BJ (cell line): ENCODE measurements around the genes FLT3 and POMP.

- CAGE, long polyA plus RNA = no peak
- RRBS = no CpG with 5 or more reads among the region's 12 CpGs
Measured at GRCh38 chr13:26465510-26466034, 91.9 kb upstream of the WASF3 start.

GRCh38 chr13:26950333-26951424 lies 190.1 kb upstream of the GPR12 start:
- CAGE, long polyA plus RNA = no peak
- RRBS = no CpG with 5 or more reads among the region's 32 CpGs

DNA sequence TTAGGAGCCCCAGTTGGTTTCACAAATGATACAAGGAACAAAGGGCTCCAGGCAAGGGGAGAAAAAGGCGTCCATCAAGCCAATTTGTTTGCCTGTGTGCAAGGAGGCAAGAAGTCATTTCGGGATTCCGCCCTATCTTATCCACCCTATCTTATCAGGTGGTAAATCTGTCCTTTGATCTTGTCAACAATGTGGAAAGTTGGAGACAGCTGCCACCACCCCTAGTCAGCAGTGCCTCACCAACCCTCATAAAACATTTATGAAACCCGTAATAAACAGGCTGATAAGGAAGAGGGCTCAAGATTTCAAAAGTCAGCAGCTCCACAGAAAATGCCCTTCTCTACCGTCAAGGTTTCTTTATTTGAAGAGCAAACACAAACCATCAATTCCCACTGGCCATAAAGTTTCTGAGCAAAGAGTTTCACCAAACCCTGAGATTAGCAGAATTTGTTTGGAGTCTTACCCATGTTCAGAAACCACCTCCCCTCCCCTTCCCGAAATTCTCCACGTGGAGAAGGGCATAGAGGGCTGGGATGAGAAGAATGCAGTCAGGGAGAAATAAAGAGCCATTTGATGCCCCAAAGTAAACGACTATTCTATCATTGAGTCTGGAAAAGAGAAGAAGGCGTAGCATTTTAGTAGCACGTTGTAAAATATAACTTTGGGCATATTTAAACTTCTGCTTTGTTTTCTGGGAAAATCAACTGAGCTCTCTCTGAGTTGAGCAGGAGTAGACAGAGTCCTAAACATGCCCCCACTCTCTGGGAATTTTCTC lies 196.1 kb upstream of the GPR12 start:
- CAGE, long polyA plus RNA = no peak
- RRBS = no CpG with 5 or more reads among the region's 10 CpGs

- CAGE, long polyA plus RNA = no peak
- RRBS = no CpG with 5 or more reads among the region's 5 CpGs
Measured at GRCh38 chr13:27264022-27264516, 6.6 kb upstream of the RASL11A start.

- CAGE, long polyA plus RNA = no peak
- RRBS = no CpG with 5 or more reads among the region's 10 CpGs
Measured at GRCh38 chr13:27296453-27296892, 25.8 kb downstream of the RASL11A start.

DNA sequence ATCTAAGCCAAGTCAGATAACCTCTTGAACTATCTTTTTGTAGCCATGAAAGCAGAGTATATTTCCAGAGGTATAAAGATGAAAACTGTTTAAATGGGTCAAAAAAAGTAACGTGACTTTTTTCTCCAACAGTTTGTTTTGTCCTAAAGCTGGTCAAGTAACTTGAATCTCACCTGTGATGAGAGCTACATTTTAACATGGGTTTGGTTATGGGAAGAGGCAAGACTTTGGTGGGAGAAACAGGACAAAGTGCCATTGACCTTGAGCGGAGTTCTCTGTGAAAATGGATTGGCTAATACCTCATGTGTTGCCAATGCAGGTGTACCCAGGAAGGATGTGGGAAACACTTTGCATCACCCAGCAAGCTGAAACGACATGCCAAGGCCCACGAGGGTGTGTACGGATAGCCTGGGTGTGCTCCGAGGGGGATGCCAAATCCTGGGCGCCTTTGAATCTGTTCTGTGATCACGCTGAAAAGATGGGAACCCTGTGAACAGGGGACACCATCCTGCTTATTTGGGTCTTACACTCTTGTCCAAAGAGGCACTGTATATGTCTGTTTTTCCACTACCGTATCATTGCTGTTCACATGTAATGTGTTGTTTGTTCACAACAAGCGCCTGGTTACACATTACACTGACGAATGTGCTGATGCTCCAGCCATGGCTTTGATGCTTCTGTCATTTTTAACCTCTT lies 8.1 kb downstream of the GTF3A start:
- CAGE, long polyA plus RNA = no peak
- RRBS = no CpG with 5 or more reads among the region's 11 CpGs

DNA sequence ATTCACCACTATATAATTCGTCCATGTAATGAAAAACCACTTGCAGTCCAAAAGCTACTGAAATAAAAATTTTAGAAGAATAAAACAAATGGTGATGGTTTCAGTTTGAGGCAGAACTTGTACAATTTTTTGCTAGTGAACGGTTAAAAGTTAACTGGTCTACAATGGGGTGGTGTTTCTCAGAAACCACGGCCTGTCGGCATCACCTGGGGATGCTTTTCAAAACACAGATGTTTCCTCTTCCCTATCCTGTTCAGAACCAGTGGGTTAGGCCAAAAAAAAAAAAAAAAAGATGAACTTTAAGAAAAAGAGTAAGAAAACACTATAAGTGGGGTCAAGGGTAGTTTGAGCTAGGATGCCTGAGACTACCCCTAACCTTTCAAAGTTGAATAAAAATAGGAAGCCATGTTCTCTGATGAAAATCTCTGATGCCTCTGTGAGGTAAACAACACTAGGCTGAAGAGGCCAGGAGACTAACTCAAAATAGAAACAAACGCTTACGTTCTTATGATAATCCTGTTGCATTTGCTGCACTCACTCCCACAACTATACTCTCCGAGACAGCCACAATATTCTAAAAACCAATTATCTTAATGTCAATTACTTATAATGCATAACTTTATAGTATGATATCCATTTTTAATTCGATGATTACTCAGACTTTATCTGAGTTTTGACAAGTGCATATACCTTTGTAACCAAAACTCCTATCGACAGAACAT lies 3.3 kb downstream of the MTIF3 start:
- CAGE, long polyA plus RNA = no peak
- RRBS = no CpG with 5 or more reads among the region's 9 CpGs

GRCh38 chr13:27594541-27595661 lies 25.4 kb downstream of the LNX2 start:
- CAGE, long polyA plus RNA = no peak
- RRBS = no CpG with 5 or more reads among the region's 8 CpGs

GRCh38 chr13:27917896-27918606 lies 1.7 kb upstream of the PDX1 start:
- CAGE, long polyA plus RNA = no peak
- RRBS = no CpG with 5 or more reads among the region's 37 CpGs

- CAGE, long polyA plus RNA = no peak
- RRBS = no CpG with 5 or more reads among the region's 2 CpGs
Measured at GRCh38 chr13:27957038-27957306, 12.1 kb downstream of the CDX2 start.

DNA sequence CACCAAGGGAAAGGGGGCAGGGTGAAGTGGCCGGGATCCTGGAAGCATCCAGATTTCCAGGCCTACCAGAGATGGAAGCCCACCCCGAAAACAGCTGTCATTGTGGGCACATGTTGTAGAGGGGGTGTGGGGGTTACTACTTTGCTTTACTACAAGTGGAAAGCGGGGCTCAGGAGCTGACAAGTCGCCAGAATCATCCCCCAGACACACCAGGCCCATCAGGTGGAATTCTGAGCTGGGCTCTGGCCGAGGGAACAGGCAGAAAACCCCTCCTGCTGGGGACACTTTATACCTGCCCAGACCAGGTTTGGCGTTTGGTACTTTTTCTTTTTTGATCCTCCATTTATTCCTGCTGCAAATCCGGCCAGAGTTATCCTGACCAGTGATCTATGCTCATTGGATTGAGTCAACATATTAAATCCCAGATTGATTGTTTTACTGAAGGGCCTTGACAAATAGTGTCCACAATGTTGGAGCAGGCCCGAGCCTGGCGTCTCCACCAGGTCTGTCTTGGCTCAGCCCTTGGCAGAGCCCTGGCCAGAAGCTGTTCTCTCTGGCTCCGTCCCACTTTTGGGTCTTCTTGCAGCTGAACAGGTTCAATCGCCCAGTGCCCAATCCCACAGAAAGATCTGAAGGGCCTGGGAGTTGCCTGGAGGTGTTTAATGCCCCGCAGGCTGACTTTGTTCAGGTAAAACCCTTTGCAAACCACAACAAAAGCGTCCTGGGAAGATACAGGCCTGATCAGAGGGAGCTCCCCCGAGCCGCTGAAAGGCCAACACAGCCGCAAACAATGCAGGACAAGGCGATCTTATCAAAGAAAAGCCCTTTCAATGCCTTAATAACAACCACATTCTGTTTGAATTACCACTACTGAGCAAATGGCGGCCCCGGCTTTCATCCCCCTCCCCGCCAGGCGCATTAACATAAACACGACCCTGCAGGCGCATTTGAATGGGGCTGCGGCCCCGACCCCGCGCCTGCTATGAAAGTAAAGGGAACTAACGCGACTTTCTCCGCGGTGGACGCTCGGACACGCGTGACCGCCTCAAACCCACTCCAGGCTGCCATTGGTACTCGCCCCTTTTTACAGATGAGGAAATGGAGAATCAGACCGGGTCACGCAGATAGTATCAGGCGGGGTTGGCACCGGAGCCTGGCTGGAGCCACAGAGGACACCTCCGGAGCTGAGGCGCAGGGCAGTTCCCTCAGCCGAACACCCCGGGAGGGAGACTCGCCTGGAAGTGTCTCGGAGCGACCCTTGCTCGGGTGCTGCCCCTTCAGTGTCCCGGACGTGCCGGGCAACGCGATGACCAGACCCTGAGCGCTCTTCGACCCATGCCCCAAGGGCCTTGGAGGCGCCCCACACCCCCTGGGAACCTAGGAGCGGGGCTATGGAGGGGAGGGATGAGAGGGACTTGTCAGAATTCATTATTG lies 3.3 kb downstream of the CDX2 start:
- CAGE, long polyA plus RNA = no peak
- RRBS = 6% methylated on average over 8 of the region's 58 CpGs

GRCh38 chr13:27975101-27975578 lies 6.0 kb upstream of the CDX2 start:
- CAGE, long polyA plus RNA = no peak
- RRBS = no CpG with 5 or more reads among the region's 16 CpGs

- CAGE, long polyA plus RNA = no peak
- RRBS = no CpG with 5 or more reads among the region's 10 CpGs
Measured at GRCh38 chr13:27976741-27977353, 7.7 kb upstream of the CDX2 start.

DNA sequence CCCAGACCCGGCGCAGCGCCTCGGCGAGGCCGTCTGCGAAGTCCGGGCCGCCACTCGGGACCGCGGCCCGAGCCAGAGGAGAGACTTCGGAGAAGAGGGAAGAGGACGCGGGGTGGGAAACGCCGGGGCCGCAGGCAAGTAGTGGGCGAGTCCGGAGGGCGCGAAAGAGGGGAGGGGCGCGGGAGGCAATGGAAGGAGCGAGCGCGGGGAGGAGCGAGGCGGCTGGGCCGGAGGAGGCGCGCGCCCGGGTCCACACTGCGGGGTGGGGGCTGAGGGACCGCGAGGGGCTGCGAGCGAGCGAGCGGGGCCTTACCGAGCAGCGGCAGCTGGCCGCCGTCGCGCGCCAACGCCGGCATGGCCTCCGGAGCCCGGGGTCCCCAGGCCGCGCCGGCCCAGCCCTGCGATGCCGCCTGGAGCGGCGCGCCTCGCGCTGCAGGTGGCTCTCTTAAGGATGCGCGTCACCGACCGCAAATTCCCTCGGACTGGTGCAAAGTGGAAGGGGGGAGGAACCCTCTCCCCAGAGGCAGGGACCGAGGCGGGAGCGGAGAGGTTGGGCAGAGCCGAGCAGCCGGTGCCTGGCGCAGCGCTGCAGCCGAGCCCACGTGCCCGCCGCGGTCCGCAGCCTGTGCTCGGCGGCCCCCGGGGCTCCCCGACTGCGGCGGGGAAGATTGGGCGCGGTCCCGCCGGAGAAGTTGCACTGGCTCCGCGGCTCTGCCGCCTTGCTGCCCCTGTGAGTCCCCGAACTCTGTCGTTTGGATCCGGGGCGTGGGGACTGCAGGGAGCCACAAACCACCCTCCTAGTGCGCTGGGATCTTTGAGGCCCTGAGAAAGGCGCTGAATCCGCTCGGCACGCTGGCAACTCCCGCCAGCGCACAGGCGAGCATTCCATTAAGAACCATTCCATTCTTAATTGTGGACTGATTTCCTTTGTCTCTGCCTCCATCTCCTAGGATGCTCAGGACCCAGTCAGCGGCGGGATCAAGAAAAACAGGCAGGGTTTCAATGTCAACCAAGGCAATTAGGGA lies at the start of gene FLT3:
Gene FLT3, minus strand, starts transcription at position 422 of the 1,025 bp plus-strand sequence.
- CAGE, long polyA plus RNA = no peak
- RRBS = 4% methylated on average over 60 of the region's 108 CpGs

DNA sequence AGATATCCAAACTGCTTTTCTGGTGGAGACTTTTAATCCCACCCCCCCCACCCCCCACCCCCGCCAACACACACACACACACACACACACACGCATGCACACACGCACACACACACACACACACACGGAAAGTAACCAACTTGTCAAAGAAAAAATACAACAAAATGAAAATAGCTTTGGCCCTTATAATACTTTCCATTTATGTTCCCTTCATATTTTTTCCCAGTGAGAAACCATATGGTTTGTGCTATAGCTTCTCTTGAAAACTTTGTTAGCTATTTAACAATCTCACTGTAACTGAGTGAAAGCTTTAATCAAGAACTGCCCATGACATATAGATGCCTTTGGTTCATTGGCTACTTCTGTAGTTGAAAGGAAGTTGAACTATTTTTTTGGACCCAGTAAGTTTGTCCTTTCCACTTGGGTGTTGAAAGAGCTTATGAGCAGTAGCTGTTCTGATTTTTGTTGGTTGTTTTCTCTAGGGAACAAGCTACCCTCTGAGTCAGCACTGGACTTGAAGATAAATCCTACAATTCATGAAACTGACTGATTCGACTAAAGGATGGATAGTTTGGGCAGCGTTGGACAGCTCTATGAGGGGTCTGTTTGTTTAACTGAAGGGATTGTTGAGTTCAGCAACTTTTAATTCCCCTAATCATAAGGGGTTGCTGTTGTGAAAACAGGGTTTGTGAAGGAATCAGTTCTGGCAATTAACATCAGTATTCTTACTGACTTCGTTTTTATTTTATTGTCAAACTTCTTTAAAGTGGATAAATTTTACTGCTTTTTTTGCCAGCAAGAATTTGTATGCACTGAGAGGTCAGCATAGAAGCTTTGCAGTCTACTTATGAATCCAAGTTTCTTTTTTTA lies 101.0 kb downstream of the PAN3 start:
- CAGE, long polyA plus RNA = no peak
- RRBS = no CpG with 5 or more reads among the region's 7 CpGs

DNA sequence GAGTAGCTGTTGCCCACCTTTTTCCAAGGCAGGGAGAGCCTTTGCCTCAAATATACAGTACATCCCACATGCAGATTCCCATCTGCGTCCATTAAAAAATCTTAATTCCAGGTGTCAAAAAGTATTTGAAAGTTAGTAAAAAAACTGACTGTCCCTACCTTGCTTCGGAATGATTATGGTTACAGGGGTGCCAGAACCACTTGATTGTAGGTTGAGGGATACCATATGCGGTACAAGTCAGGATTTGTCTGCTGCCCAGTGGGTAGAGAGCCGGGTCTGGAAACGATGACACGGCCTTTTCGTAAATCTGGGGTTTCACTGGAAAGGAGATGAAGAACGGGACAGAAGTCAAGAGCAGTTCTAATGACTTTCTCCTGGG lies 67.9 kb downstream of the FLT1 start:
- CAGE, long polyA plus RNA = no peak
- RRBS = no CpG with 5 or more reads among the region's 8 CpGs

DNA sequence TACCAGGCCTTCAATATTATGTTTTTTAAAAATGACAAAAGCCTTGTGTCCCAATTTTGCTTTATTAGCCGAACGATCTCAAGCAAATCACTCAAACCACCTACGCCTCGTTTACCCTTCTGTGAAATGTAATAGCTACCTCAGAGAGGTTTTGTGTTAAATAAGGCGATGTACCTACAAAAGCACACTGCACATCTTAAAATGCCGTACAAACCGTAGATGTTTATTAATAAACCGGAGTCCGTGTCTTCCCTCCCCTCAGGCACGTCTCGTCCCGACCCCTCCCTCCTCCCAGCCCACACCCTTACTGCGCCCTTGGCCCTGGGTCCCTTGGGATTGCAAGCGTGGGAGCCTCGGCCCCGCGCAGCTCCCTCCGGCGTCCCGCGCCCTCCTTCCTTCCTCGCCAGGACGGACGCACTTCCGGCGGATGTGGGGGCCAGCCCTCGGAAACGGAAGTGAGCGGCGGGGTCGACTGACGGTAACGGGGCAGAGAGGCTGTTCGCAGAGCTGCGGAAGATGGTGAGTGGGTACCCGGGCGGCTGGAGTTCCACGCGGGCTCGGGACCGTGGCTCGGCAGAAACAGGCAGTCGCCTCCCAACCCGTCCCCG lies at the start of gene POMP:
Gene POMP, plus strand, starts transcription at position 462 of the 608 bp plus-strand sequence.
- CAGE, long polyA plus RNA = start-site peak on the plus strand centred at position 475 of the sequence, 61 bp wide, 7,268 and 5,239 reads in 2 replicates
- RRBS = 1% methylated on average over 22 of the region's 45 CpGs

- CAGE, long polyA plus RNA = no peak
- RRBS = no CpG with 5 or more reads among the region's 2 CpGs
Measured at GRCh38 chr13:28677843-28678265, 18.9 kb downstream of the POMP start.

GRCh38 chr13:28743059-28743474 lies 24.3 kb upstream of the SLC46A3 start:
- CAGE, long polyA plus RNA = no peak
- RRBS = no CpG with 5 or more reads among the region's 3 CpGs

- CAGE, long polyA plus RNA = no peak
- RRBS = no CpG with 5 or more reads among the region's 6 CpGs
Measured at GRCh38 chr13:28744056-28744519, 25.3 kb upstream of the SLC46A3 start.